ENCODE measurements around a stretch of chr5.

DNA sequence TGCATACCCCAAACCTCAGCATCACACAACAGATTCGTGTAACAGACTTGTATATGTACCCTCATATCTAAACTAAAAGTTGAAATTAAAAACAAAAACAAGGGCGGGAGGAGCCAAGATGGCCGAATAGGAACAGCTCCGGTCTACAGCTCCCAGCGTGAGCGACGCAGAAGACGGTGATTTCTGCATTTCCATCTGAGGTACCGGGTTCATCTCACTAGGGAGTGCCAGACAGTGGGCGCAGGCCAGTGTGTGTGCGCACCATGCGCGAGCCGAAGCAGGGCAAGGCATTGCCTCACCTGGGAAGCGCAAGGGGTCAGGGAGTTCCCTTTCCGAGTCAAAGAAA is 104.7 kb upstream of the C1QTNF3 start:
- PRO-cap, 4 experiments: no peak in any of the 4 experiments
- RAMPAGE, long total RNA, 2 experiments: no peak in any of the 2 experiments

GRCh38 chr5:34479742-34480443 is 176.2 kb upstream of the RAI14 start:
- PRO-cap, 4 experiments: no peak in any of the 4 experiments
- RAMPAGE, long total RNA, 2 experiments: no peak in any of the 2 experiments

DNA sequence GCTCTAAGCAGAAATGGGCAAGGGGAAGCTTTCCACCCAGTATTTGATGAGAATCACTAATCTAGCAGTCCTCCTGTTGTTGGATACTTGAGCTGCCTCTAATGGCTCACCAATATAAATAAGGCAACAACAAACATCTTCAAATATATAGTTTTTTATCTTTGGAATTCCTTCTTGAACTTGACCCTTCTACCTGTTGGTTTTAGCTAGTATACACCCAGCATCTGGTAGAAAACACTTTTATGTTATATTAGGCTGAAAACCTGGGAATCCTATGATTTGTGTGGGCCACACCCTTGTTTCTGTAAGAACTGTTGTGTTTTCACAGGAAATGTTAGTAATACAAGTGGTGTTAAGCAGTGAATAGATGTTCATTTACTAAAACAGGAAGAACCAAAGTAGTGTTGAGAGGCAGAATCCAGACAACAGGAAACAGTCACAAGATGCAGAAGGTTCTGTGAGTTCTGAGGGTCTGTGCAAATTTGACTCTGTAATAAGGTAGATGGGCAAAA is 73.1 kb upstream of the RAI14 start:
- PRO-cap, 4 experiments: no peak in any of the 4 experiments
- RAMPAGE, long total RNA, 2 experiments: no peak in any of the 2 experiments

DNA sequence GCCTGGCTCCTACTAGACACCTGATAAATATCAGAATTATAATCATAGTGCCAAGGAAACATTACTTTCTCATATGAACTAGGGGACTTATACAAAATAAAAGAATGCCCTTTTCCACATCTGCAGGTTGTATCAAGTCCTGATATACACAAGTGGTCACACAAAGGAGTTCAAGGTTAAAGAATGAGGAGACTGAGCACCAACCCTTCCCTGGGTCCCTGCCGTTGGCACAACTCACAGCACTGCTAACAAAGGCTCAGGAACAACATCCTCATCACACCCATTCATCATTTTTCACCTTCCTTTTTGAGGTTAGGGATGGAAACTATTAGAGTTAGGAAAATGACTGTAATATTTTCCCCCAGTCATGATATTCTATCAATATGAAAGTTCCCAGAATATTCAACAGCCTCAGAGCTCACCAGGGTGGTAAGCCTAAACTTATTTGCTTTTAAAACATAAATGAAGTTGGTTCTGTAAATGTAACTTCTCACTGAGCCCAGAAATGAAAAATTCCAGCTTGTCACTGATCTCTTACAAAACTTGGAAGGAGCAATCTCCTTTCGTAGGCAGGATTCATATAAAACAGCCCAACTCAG is 34.4 kb upstream of the RAI14 start:
- PRO-cap, 4 experiments: no peak in any of the 4 experiments
- RAMPAGE, long total RNA, 2 experiments: no peak in any of the 2 experiments

DNA sequence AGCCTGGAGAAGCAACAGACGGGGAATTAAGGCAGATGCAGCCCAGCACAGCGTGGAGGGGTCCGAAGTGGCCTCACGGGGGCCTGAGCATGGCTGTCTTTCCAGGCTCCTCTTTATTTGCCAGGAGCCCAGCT is 1.1 kb downstream of the RAI14 start:
- PRO-cap, 4 experiments: no peak in any of the 4 experiments
- RAMPAGE, long total RNA, 2 experiments: no peak in any of the 2 experiments

GRCh38 chr5:35129786-35130270 is 82.1 kb upstream of the AGXT2 start:
- PRO-cap, 4 experiments: peak in 2 of 4 experiments; most common plus-strand start chr5:35130009 (in 1); most common minus-strand start chr5:35129892 (in 1)
- RAMPAGE, long total RNA, 2 experiments: no peak in any of the 2 experiments

- PRO-cap, 4 experiments: no peak in any of the 4 experiments
- RAMPAGE, long total RNA, 2 experiments: no peak in any of the 2 experiments
Observed at GRCh38 chr5:35676823-35677022, 59.1 kb downstream of the SPEF2 start.

DNA sequence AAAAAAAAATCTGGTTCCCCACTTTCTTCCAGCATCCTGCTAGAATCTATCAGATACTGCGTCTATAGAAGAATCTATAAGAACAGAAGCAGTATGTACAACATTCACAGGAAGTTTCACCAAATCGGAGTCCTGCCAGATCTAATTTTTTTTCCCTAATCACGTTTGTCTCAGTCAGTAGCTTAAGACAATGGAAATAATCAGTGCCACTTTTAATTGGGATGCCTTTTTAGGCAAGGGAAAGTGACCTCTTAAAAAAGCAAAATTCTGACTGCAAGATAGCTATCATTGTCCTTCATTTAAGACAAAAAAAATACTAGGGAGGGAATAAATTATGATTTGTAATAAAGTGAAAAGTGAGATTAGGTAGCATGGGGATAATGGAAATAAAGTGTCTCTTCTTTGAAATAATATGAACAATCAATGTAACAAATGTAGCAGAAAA is 3.4 kb downstream of the IL7R start:
- PRO-cap, 4 experiments: no peak in any of the 4 experiments
- RAMPAGE, long total RNA, 2 experiments: no peak in any of the 2 experiments

DNA sequence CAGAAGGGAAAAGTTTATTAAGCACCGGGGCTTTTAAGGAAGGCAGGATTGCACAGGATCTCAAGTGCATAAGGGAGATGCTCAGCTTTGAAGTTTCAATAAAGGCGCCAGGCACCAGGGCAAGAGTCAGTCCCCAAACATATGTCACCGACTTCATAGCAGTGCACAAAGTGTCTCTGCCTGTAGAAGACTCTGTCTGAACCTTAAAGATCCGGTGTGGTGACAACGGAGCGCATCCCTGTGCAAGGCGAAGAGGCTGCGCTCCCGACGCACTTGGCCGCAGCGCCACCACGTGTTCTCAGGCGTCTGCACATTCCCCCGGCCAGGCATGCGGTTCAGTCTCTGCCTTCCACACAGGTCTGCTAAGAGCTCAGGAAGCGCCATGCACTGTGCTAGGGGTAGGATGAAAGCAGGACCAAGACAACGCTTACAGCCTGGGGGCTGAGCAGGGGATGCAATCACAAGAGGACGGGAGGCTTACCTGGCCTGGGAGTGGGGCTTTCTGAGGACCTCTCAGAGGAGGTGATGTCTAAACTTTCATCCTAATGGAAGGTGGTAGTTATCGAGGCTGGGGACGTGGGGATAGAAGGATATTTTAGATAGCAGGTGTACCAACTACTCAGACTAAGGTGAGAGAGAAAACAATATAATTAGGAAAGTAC is 13.5 kb downstream of the CAPSL start:
- PRO-cap, 4 experiments: no peak in any of the 4 experiments
- RAMPAGE, long total RNA, 2 experiments: no peak in any of the 2 experiments

- PRO-cap, 4 experiments: no peak in any of the 4 experiments
- RAMPAGE, long total RNA, 2 experiments: no peak in any of the 2 experiments
Observed at GRCh38 chr5:36027023-36027404, 35.8 kb upstream of the UGT3A1 start.

- PRO-cap, 4 experiments: peak in 4 of 4 experiments; most common plus-strand start chr5:36242803 (in 2); most common minus-strand start chr5:36242882 (in 2)
- RAMPAGE, long total RNA, 2 experiments: no peak in any of the 2 experiments
Observed at GRCh38 chr5:36242650-36242992, 896 bp upstream of the NADK2 start.

GRCh38 chr5:36723831-36724354 is 117.5 kb downstream of the SLC1A3 start:
- PRO-cap, 4 experiments: peak in 3 of 4 experiments; most common plus-strand start chr5:36724150 (in 3)
- RAMPAGE, long total RNA, 2 experiments: no peak in any of the 2 experiments

DNA sequence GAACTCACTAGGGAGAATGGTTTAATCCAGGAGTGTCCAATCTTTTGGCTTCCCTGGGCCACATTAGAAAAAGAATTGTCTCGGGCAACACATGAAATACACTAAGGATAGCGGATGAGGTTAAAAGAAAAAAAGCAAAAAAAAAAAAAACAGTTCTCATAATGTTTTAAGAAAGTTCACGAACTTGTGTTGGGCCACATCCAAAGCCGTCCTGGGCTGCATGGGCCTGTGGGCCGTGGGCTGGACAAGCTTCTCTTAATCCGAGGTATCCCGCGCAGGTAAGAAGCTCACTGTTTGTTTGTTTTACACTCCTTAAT is 21.9 kb upstream of the NIPBL start:
- PRO-cap, 4 experiments: no peak in any of the 4 experiments
- RAMPAGE, long total RNA, 2 experiments: no peak in any of the 2 experiments

- PRO-cap, 4 experiments: peak in 4 of 4 experiments; most common plus-strand start chr5:36876027 (in 4); most common minus-strand start chr5:36875918 (in 2)
- RAMPAGE, long total RNA, 2 experiments: no peak in any of the 2 experiments
Observed at GRCh38 chr5:36875752-36876143, 821 bp upstream of the NIPBL start.

DNA sequence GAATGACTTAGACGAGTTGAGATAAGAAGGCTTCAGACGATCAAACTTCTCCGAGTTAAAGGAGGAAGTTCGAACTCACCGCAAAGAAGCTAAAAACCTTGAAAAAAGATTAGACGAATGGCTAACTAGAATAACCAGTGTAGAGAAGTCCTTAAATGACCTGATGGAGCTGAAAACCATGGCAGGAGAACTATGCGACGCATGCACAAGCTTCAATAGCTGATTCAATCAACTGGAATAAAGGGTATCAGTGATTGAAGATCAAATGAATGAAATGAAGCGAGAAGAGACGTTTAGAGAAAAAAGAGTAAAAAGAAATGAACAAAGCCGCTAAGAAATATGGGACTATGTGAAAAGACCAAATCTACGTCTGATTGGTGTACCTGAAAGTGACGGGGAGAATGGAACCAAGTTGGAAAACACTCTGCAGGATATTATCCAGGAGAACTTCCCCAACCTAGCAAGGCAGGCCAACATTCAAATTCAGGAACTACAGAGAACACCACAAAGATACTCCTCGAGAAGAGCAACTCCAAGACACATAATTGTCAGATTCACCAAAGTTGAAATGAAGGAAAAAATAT is 144.6 kb downstream of the WDR70 start:
- PRO-cap, 4 experiments: no peak in any of the 4 experiments
- RAMPAGE, long total RNA, 2 experiments: no peak in any of the 2 experiments

- PRO-cap, 4 experiments: no peak in any of the 4 experiments
- RAMPAGE, long total RNA, 2 experiments: no peak in any of the 2 experiments
Observed at GRCh38 chr5:37838881-37839386, 907 bp downstream of the GDNF start.

DNA sequence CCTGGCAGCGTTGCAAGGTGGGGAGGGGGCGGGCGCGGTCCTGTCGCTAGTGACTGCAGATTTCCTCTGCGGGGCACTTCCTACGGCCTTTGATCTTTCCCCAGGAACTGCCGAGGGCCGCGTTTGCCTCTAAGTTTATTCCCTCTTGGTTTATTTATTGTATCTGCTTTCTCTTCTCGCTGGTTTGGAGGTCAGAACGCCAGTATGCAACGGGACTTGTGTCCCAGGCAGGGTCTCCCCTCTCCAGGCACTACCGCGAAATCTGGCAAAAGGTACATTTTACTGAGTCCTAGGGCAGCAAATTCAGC is 1.0 kb upstream of the EGFLAM start:
- PRO-cap, 4 experiments: no peak in any of the 4 experiments
- RAMPAGE, long total RNA, 2 experiments: no peak in any of the 2 experiments

DNA sequence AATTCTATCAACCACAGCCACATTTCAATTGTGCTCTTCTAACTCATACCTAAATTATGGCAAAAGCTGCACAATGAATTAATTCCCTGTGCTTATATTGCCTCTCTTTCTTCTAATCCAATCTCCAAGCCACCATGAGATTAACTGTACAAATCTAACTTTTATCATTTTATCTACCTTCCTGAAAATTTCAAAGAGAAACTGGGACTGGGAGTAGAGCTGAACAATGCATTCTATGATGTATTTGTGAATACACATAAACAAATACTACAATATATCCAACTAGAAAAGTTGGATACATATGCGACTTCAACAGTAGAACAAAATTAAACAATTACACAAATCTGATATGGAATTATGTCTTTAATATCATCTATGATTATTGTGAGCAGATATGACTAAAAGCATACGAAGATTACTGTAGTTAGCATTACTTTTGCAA is 42.7 kb downstream of the RICTOR start:
- PRO-cap, 4 experiments: no peak in any of the 4 experiments
- RAMPAGE, long total RNA, 2 experiments: start-site peak on the minus strand in 1 of 2 experiments, centred at position 299 of the sequence, 14 reads per replicate

GRCh38 chr5:39066350-39066689 is 7.9 kb downstream of the RICTOR start:
- PRO-cap, 4 experiments: no peak in any of the 4 experiments
- RAMPAGE, long total RNA, 2 experiments: no peak in any of the 2 experiments

GRCh38 chr5:39067390-39067876 is 6.8 kb downstream of the RICTOR start:
- PRO-cap, 4 experiments: no peak in any of the 4 experiments
- RAMPAGE, long total RNA, 2 experiments: no peak in any of the 2 experiments

All from right lobe of liver (tissue), 4 donors.